GM19239 (cell line): Measurements from ENCODE around the gene ACSS1.

DNA sequence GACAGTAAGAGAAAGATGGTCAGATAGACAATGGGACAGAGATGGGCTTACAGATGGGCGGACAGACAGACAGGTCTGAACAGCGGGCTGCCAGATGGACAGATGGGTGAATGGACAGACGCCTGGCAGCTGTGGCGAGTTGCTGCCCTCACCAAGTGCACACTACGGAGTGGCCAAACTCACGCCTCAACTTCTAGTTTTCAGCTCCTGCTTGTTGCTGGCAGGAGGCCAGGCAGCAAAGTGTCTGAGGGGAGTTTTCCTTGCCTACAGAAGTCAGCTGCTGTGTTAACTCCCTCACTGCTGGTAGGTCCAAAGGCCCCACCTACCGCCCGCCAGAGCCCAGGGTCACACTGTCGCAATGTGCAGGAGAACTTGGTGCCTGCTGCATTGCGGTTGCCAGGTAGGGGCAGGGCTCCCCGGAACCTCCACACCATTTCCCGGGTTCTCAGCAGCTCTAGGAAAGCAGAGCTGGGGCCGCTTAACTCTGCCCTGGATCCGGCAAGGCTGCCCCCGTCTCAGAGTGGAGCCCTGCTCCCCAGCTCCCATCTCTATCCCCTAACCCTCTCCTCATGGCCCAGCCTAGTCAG is 7.5 kb downstream of the GGTLC1 start:
- RRBS: no CpG with 5 or more reads among the region's 15 CpGs

DNA sequence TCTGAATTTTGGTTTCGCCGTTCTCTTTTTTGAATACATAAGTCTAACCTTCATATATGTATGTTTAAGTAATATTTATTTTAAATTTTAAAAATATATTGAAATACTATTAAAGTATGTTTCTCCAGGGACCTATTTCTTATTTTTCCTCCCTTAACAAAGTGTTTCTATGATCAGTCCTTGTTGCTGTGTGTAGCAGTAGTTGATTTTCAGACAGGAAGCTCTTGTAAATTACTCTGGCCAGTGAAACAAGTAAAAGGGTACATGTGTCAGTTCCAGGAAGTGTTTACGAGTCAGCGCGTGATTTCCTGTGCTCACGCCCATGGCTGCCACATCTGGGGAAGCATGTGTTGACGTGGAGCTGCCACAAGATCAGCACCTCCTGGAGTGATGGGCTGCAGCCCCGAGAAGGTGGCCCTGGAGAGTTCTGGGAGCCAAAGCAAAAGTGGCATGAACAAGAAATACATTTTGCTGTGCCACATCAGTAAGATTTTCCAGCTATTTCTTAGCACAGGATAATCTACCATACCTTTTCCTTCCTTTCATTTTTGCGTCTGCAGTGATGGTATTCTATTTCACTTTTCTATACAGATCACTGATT is 38.7 kb upstream of the GGTLC1 start:
- RRBS: no CpG with 5 or more reads among the region's 9 CpGs

- RRBS: no CpG with 5 or more reads among the region's 7 CpGs
Measured at GRCh38 chr20:24095697-24096187, 107.2 kb upstream of the GGTLC1 start.

- RRBS: no CpG with 5 or more reads among the region's 4 CpGs
Measured at GRCh38 chr20:24462794-24463147, 6.7 kb upstream of the SYNDIG1 start.

DNA sequence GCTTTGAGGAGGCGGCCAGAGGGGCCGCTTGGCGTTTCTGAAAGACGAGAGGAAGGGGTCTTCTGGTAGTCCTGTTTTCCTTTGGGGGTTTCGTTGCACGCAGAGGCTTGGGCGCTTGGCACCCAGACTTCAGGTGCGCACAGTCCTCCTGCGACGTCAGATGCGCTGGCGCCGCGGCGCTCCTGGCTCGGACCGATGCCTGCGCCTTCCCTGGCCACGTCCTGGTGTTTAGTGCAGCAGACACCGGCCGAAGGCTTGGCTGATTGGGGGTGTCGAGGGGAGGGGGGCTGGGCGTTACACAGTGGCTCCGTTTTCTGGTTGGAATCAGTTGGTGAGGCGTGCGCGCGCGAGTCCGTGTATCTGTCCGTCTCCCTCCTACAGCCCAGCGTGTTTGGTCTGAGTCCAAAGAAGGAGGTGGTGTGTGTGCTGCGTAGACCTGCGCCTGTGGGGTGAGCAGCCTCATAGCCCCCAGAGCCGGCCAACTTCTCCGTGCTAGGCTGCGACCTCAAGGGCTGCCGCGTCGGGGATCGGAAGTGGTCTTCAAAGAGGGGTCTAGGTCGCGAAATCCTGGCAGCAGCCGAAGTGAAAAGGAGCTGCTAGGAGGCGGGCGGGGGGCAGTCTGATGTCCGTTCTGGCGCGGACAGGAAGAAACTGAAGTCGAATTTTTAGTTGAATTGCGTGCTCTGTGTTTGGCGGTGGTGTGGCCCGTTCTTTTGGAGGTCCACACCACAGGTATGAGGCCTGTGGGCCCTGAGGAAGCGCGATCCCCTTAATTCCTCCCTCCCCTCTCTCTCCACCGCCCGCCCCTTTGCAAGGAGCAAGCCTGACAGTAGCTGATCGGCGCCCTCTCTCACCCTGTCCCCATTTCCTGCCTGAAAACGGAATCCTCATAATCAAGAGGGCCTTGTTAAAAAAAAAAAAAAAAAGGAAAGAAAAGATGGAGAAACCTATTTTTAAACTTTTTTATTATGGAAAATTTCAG is 1.6 kb downstream of the SYNDIG1 start:
- RRBS: no CpG with 5 or more reads among the region's 60 CpGs

DNA sequence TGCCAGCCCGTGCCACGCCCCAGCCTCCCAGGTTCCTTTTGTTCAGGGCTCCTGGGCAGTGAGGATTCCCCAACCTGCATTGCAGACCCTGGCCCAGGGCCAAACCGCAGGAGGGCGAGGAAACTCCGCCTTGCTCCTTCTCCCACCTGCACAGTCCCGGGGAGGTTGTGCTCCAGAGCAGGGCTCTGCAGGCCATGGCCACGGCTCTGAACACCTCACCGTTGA is 202.7 kb upstream of the CST7 start:
- RRBS: 67% methylated on average over 3 of the region's 8 CpGs

DNA sequence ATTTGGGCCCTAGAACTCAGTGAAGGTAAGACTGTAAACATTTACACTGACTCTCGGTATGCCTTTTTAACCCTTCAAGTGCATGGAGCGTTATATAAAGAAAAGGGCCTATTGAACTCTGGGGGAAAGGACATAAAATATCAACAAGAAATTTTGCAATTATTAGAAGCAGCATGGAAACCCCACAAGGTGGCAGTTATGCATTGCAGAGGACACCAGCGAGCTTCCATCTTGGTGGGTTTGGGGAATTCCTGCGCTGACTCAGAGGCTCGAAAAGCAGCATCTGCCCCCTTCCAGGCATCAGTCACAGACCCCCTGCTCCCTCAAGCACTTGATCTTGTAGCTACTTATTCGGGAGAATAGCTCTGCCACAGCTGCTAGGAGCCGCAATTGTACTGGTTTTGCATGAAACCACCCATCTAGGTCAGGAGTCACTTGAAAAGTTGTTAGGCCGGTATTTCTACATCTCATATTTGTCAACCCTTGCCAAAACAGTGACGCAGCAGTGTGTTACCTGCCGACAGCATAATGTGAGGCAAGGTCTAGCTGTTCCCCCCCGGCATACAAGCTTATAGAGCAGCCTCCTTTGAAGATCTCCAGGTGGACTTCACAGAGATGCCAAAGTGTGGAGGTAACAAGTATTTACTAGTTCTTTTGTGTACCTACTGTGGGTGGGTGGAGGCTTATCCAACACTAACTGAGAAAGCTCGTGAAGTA is 18.8 kb upstream of the CST7 start:
- RRBS: no CpG with 5 or more reads among the region's 12 CpGs

- RRBS: no CpG with 5 or more reads among the region's 16 CpGs
Measured at GRCh38 chr20:24963781-24964256, 14.8 kb downstream of the CST7 start.

DNA sequence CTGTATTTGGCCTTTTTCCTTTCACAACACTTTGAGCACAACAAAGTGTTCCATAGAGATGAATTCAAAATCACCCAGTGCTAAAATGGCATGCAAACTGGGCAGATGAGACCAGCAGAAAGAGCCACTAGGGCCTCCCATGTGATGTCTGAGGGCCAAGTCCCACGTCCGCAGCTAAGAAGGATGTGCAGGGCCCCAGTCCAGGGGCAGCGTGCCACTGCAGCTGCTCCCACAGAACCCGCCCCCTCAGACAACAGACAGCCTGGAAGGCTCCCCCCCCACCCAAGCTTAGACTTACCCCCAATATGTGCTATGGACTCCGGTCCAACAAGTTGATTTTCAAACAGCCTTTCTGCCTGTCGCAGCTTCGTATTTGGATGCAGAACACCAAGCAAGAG is 14.1 kb downstream of the APMAP start:
- RRBS: no CpG with 5 or more reads among the region's 7 CpGs

DNA sequence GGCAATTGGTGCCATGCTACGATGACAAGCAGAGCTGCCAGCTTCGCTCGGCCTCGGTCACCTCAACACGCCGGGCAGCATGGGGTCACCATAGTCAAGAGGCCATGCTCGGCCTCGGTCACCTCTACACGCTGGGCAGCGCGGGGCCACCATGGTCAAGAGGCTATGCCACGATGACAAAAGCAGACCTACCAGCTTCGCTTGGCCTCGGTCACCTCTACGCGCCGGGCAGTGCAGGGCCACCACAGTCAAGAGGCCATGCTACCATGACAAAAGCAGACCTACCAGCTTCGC is 12.2 kb downstream of the APMAP start:
- RRBS: no CpG with 5 or more reads among the region's 18 CpGs

DNA sequence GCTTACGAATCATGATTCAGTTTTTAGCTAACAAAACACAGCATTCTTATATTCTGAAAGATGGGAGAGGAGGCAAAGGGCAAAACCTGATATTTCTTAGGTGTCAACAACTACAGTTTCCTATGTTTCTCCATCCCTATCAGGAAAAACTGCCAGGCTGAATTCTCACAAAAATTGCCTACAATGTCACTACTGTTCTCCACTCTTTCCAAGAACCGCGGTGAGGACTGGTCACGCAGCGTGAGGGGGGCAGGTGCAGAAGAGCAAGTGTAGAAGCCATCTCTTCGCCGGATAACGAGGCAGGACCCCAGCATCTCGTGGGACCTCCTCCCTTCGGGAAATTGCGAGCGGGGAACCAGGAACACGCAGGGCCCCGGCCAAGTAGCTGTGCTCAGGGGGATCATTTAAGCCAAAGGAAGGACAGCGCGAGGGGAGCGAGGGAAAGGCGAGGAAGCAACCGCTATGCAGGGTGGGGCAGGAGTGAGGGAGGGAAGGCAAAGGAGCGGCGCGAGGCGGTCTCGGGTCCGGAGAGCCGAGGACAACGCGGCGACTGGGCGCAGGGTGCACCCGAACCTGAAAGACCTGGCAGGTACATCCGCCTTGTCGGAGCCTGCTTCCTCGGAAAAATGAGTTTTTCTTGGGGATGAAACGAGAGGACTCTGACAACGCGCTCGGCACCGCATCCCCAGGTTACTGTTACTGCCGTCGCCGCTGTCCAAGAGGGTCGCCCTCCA is 570 bp downstream of the APMAP start:
- RRBS: 2% methylated on average over 7 of the region's 43 CpGs

- RRBS: no CpG with 5 or more reads among the region's 7 CpGs
Measured at GRCh38 chr20:25015884-25016204, 23.3 kb upstream of the APMAP start.

GRCh38 chr20:25030578-25030937 is 27.4 kb downstream of the ACSS1 start:
- RRBS: no CpG with 5 or more reads among the region's 8 CpGs

- RRBS: no CpG with 5 or more reads among the region's 9 CpGs
Measured at GRCh38 chr20:25048353-25049164, 9.4 kb downstream of the ACSS1 start.

- RRBS: 3% methylated on average over 13 of the region's 71 CpGs
Measured at GRCh38 chr20:25057721-25058545, at the start of gene ACSS1. TSS of gene ACSS1 (minus strand) at chr20:25058139.

DNA sequence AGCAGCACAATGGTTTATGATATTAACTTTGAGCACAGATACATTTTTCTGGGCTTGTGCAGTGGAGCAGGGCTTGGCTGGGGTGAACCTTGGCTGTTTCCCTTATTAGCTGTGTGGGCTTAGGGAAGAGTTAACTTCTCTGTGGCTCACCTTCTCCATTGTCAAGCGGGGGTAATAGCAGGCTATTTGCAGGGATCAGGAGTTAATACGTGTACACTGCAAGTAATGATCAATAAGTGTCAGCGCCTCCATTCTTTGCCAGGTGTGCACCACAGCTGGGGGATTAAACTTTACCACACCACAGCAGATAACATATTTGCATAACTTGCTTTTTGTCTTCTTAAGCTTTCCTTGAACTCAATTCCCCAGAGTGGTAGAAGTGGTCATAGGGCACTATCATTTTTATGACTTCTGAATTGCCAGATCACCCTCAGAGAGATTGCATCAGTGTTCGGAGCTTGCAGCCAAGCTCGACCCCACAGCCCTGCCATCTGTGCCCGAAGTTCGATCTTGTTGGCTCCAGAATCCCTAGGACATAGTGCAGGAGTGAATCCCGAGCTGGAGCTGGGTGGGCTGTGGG is 1.5 kb upstream of the PYGB start:
- RRBS: no CpG with 5 or more reads among the region's 8 CpGs

- RRBS: 3% methylated on average over 7 of the region's 52 CpGs
Measured at GRCh38 chr20:25247049-25247875, 623 bp upstream of the PYGB start.

- RRBS: no CpG with 5 or more reads among the region's 8 CpGs
Measured at GRCh38 chr20:25253081-25253617, 5.3 kb downstream of the PYGB start.

DNA sequence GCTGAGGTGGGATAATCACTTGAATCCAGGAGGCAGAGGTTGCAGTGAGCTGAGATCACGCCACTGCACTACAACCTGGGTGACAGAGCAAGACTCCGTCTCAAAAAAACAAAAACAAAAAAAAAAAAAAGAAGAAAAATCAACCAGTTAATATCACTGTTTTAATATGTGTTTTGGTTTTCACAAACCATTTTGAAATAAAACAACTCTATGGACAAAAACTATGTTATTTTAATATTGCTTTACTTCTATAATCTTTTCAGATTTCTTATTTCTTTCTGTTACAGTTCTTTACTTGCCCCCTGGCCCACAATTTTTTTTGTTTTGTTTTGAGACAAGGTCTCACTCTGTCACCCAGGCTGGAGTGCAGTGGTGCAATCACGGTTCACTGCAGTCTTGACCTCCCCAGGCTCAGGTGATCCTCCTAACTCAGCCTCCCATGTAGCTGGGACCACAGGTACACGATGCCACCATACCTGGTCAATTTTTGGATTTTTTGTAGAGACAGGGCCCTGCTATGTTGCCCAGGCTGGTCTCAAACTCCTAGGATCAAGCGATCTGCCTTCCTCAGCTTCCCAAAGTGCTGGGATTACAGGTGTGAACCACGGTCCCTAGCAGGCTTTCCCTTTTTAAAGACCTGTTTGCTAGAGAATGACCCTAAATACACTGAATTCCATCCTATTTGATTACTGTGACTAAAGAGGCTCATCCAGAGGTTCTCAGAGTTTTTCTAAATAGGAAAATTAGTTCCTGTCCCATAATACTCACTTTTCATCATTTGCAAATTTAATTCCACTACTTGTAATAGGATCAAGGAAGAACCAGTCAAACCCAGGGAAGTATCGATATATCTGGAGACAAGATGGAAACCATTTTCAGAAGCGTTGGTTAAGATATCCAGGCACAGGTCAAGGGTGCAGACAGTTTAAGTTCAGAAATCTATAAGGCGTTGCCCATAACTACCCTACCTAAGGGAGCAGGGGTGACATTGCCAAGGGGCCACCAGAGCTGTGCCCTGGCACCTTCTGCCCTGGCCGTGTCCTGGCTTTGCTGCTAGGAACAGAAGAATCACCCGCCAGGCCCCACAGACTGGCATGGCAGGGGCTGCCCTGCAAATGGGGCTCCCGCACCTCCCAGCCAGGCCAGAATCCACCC is 58.6 kb downstream of the PYGB start:
- RRBS: no CpG with 5 or more reads among the region's 12 CpGs

GRCh38 chr20:25310183-25311245 is 62.6 kb downstream of the PYGB start:
- RRBS: 87% methylated on average over 2 of the region's 12 CpGs